BE2C (cell line): ENCODE data around the genes GULP1 and PMS1.

GRCh38 chr2:186676603-186677164 lies 17.2 kb upstream of the FAM171B start:
- RRBS, result no CpG with 5 or more reads among the region's 4 CpGs

- RRBS, result no CpG with 5 or more reads among the region's 38 CpGs
Observed at GRCh38 chr2:187002924-187003707, 154.1 kb upstream of the ZSWIM2 start.

DNA sequence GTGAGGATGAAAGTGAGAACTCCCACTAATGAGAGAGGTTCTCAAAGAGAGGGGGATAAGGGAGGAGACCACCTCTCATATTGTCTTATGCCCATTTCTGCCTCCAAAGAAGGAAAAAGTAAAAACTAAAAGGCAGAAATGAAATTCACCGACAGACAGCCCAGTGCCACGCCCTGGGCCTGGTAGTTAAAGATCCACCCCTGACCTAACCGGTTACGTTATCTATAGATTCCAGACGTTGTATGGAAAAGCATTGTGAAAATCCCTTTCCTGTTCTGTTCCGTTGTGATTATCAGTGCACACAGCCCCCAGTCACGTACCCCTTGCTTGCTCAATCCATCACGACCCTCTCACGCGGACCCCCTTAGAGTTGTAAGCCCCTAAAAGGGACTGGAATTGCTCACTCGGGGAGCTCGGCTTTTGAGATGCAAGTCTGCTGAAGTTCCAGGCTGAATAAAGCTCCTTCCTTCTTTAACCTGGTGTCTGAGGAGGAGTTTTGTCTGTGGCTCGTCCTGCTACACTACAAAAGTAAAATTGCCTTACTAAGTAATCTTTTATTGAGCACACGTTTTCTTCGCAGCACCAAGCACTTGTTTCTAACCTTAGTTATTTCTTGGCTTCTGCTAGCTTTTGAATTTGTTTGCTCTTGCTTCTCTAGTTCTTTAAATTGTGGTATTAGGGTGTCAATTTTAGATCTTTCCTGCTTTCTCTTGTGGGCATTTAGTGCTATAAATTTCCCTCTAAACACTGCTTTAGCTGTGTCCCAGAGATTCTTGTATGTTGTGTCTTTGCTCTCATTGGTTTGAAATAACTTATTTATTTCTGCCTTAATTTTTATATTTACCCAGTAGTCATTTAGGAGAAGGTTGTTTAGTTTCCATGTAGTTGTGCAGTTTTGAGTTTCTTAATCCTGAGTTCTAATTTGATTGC lies 37.4 kb downstream of the TFPI start:
- RRBS, result no CpG with 5 or more reads among the region's 15 CpGs

GRCh38 chr2:188291489-188292198 lies at the start of gene GULP1:
GULP1 (plus strand) TSS chr2:188291874.
- RRBS, result under 1% methylated on average over 2 of the region's 54 CpGs

- RRBS, result no CpG with 5 or more reads among the region's 1 CpG
Observed at GRCh38 chr2:188294369-188294931, 2.8 kb downstream of the GULP1 start.

DNA sequence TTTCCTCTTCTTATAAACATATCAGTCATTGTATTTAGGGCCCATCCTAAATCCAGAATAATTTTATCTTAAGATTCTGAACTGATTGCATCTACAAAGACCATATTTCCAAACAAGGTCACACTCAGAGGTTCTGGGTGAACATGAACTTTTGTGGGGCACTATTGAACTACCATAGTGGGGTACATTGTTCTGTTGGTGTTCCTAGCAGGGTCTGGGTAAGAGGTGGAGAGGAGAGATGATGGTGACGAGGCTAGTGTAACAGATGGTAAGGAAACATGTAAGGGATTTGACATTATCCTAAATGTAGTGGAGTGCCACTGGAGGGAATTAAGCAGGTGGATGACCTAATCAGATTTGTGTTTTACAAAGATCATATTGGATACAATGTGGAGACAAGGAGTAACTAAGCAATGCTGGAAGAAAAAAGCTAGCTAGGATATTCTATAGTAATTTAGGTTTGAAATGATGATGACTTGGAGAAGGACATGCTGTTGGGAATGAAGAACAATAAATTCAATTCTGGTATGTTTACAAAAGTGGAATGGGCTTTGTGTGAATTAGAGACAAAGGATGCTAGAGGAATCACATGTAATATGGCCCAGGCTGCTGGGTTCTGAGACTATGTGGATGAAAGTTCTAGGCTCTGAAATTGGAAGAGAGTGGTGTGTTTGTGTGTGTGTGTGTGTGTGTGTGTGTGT lies 108.7 kb downstream of the GULP1 start:
- RRBS, result no CpG with 5 or more reads among the region's 1 CpG

DNA sequence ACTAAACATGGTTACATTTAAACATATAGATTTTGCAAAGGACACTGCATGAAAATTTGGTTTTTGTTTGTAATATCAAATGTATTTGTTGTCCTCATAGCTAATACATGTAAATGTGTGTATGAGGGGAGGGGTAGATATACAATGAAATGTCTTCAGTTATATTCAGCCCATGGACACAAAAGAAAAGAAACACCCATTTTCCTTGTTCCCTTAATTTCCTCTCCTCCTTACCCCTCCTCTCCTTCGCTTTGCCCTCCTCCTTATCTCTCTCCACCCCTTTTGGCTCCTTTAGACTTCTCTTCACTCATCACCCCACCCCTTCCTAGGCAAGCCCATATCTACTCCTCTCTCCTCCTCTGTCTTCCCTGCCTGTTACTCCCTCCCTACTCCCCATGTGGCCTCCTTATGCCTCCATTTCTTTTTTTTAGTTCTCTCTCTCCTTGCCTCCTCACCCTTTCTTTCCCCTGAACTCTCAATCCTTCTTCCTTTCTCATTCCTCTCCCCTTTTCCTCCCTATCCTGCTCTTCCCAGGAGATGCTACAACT lies 1.5 kb downstream of the COL3A1 start:
- RRBS, result no CpG with 5 or more reads among the region's 1 CpG

- RRBS, result no CpG with 5 or more reads among the region's 1 CpG
Observed at GRCh38 chr2:189164866-189165194, 14.7 kb downstream of the COL5A2 start.

- RRBS, result no CpG with 5 or more reads among the region's 23 CpGs
Observed at GRCh38 chr2:189579409-189580532, 815 bp downstream of the SLC40A1 start.

DNA sequence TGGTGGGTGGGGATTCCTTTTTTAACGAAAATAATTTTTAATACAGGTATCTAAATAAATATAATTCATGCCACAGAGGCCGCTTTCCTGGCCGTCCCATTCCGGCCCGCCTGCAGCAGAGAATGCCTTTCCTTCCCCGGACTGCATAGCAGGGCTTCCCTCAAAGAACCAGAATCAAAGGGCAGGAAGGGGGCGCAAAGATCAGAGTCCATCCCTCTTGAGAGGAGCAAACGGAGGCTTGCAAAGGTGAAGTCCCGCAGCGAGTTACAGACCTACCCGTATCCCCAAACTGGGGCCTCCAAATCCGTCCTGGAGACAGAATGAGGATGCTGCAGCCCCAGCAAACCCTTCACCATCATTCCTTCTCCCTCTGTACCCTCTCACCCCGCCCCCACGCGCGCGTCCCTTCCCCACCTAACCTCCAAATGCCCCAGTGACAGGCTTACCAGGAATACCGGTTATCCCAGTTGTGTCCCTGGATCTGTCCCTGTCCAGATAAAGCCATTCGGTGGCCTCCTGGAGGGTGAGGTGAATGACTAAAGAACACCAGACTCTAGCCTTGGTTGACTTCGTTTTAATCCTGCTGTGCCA lies 771 bp upstream of the SLC40A1 start:
- RRBS, result no CpG with 5 or more reads among the region's 20 CpGs

GRCh38 chr2:189784214-189785139 lies at the start of gene PMS1:
PMS1 (plus strand) TSS chr2:189784450.
- RRBS, result 1% methylated on average over 30 of the region's 77 CpGs

DNA sequence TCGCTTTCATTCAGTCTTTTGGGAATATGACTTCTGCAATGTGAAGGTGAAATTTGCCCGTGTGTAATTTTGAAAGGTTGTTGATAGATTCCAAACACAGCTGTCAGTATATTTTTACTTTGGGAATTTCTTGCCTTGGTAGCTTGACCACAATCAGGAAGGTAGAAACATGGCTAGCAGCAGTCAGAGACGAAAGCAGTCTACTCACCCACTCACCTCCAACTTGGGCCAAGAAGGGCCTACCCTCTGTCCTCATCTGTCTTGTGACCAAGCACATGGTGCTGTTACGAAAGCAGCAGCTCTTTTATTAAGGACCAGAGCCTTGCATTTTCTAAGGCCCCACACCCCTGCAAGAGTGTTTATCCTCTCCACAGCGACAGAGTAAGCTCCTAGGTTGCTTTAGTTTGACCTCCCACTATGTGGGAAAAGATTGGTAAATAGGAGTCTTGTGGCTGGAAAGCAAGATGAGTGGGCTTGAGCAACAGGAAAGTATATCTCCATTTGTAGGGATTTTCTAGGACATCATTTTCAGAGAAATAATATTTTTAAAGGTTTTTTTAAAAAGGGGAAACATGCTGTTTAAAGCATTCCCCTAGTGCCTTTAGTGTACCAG lies 31.3 kb upstream of the MSTN start:
- RRBS, result no CpG with 5 or more reads among the region's 5 CpGs

GRCh38 chr2:190183231-190183968 lies 2.7 kb downstream of the C2orf88 start:
- RRBS, result no CpG with 5 or more reads among the region's 5 CpGs

DNA sequence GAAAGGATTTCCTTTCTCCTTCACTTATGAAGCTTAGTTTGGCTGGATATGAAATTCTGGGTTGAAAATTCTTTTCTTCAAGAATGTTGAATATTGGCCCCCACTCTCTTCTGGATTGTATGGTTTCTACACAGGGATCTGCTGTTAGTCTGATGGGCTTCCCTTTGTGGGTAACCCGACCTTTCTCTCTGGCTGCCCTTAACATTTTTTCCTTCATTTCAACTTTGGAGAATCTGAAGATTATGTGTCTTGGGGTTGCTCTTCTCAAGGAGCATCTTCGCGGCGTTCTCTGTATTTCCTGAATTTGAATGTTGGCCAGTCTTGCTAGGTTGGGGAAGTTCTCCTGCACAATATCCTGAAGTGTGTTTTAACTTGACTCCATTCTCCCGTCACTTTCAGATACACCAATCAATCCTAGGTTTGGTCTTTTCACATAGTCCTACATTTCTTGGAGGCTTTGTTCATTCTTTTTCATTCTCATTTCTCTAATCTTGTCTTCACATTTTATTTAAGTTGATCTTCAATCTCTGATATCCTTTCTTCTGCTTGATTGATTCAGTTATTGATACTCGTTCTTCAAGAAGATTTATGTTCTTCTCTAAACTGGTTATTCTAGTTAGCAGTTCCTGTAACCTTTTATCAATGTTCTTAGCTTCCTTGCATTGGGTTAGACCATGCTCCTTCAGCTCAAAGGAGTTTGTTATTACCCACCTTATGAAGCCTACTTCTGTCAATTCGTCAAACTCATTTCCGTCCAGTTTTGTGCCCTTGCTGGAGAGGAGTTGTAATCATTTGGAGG lies 61.2 kb downstream of the C2orf88 start:
- RRBS, result no CpG with 5 or more reads among the region's 8 CpGs

DNA sequence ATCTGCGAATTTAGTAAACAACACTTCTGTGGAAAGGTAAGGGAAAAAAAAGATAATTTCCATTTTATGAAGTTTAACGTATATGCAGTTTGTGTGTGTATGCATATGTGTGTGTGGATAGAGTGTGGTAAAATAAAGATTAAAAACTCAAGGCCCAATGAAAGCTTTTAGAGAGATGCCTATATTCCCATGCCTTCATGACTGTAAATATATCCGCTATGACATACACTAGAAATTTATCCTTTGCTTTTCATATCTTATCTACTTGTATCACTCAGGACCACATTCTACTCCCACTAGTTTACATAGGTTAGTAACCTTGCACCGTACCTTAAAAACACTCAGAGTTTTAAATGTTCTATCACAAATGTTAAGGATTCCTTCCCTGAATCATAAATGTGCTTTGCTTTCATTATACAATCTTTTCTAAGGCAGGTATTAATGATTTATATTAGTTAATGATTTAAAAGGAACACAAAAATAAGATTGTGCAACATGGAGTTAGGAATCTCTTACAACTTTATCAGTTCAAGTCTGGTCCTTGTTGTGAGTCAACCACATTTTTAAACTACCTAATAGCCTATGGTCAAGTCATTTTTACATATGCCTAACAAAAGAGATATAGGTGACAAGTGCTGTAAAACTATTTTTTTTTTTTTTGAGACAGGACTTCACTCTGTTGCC lies 8.4 kb upstream of the INPP1 start:
- RRBS, result no CpG with 5 or more reads among the region's 4 CpGs

- RRBS, result no CpG with 5 or more reads among the region's 8 CpGs
Observed at GRCh38 chr2:190510022-190510429, 24.5 kb downstream of the NEMP2 start.

DNA sequence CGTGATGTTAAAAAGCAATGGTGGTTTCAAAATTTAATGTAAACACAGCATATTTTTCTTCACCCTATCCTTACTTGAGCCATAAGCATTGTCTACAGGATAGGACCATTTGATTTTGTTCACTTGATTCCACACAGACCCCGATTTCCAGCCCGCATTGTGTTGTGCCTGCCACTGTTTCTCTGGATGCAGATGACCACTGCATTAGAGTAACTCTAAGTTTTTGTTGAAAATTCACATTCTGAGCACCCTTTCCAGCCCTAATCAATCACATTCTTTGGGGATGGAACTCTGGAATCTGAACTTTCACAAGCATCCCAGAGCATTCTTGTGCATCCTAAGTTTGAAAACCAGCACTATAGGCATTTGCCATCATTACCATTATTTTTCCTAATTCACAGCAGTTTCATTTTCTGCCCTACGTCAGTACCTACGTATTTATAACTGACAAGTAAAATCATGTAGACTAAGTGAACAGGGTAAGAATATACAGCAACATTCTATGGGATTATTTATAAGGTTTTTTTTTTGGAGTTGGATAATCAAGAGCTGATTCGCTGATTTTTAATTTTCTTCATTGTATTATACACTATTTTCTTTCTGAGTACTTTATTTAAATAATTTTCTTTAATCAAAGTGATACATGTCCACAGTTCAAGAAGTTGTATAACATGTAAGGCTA lies 22.2 kb downstream of the NAB1 start:
- RRBS, result no CpG with 5 or more reads among the region's 6 CpGs

DNA sequence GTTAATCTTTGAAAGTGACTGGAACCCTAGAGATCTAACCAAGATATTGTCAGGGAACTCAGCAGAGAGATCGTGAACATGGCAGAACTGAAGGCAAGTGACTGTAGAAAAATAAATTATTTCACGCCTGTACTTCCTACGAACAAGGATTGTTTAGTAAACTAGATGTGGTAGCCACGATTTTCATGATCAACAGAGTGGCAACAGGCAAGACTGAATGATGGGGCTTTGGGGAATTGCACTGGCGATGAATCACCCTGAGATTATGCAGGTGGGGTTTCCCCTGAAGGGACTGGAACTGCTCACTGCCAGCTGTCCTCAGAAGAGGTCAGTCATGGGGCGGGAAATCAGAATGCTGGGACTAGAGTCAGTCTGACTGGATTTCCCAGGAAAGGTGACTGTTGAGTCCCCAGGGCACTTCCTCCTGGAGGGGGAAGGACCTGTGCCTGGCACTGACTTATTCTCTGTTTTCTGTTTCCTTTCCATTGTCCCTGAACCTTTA lies 69.8 kb downstream of the NAB1 start:
- RRBS, result no CpG with 5 or more reads among the region's 6 CpGs

DNA sequence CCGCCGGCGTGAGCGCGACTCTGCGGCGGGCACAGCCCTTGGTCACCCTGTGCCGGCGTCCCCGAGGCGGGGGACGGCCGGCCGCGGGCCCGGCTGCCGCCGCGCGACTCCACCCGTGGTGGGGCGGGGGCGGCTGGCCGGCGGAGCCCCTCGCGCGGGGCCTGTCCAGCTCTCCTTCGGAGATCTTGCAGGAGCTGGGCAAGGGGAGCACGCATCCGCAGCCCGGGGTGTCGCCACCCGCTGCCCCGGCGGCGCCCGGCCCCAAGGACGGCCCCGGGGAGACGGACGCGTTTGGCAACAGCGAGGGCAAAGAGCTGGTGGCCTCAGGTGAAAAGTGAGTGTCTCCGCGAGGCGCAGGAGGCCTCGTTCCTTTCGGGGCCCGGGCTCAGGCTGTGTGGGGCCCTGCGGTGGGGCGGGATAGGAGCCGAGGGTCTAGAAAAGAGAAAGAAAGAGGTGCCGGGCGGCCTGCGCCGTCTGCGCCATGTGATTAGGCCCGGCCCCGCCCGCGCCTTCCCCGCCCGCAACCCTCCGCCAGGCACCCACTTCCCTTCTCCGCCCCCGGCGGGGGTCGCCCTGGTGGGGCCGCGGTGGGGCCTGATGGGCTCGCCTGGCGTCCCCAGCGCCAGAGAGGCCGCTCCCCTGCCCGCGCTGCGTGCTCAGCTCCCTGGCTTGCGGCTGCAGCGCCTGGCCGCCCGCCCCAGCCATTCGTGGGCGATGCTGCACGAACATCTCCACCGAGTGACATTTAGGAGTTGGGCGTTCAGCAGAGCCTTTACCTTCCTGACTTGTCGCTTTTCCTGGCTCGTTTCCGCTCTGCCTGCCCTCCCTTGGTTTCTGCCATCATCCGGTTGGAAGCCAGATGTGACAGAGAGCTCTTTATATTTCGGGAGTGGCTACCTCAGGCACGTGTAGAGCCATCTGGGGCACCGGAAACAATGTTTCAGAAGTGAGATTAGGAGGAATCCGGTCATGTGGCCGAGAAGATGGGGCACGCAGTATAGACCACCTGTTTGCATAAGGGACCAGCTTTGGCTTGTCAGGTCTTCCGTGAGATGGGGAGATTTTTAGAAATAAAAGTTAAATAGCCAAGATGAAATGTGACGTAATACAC lies 871 bp downstream of the GLS start:
- RRBS, result 2% methylated on average over 55 of the region's 99 CpGs

GRCh38 chr2:190882248-190882431 lies 1.5 kb downstream of the GLS start:
- RRBS, result no CpG with 5 or more reads among the region's 1 CpG